Hair follicle dermal papilla cell (primary cell): ENCODE data around the gene CAMK2A.

- CAGE, long polyA plus RNA = no peak
Observed at GRCh38 chr5:149681306-149681811, 48.8 kb upstream of the PPARGC1B start.

GRCh38 chr5:149733001-149733769 is 3.1 kb downstream of the PPARGC1B start:
- CAGE, long polyA plus RNA = no peak

- CAGE, long polyA plus RNA = no peak
Observed at GRCh38 chr5:149750481-149751094, 20.5 kb downstream of the PPARGC1B start.

GRCh38 chr5:150055047-150055996 is 31.0 kb downstream of the CSF1R start:
- CAGE, long polyA plus RNA = no peak

- CAGE, long polyA plus RNA = no peak
Observed at GRCh38 chr5:150103104-150103403, 16.7 kb upstream of the CSF1R start.

DNA sequence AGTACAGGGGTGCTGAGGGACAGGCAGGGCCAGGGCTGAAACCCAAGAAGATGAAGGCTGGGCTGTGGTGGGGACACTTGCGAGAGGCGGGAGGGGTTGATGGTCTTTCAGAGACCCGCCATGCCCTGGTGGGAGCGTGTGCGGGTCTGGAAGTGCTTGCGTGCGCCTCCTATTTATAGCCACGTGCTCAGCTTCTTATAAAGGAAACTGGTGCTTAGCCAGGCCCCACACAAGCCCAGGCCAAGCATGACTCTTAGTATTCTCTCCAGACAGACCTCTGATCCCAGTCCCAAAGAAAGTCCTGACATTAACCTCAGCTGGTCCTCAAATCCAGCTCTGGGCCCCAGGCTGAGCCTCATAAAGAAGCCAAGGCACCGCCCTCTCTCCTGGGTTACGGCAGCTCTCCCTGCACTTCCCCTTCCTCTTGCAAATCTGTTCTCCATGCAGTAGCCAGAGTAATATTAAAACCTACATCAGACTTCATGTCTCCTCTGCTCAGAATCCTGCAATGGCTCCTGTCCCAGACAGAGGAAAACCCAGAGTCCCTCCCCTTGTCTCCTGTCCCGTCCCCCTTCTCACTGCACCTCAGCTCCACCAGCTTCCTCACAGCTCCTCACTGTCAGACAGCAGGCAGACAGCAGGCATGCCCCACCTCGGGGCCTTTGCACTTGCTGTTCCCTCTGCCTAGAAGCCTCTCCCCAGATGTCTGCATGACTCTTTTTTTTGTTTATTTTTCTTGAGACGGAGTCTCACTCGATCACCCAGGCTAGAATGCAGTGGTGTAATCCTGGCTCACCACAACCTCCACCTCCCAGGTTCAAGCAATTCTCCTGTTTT is 9.1 kb upstream of the SLC6A7 start:
- CAGE, long polyA plus RNA = no peak

GRCh38 chr5:150185086-150185642 is 4.7 kb upstream of the SLC6A7 start:
- CAGE, long polyA plus RNA = no peak

- CAGE, long polyA plus RNA = no peak
Observed at GRCh38 chr5:150246545-150247271, 42.9 kb downstream of the CAMK2A start.

DNA sequence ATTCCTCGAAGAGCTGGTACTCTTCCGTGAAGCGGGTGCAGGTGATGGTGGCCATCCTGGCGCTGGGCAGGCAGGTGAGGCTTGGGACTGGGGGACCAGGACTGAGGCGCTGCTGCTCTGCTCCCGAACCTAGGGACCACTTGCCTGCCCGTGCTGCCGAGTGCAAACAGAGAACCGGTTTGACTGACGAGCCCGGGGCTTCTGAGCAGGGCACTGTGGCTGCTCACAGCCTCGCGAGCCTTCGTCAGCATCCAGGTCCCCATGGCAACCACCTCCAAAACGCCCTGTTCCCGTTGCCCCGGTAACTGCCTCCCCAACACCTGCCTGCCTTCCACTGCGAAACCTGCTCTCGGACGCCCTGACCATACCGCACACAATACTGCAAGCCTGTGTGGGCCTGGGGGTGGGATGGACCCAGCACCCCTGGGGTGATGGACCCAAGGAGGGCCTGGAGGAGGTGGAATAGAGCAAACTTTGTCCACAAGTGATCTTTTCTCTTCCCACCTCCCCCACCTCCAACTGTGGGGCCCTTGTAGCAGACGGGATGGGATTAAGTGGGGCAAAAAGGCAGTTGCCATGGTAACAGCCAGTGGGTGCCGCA is at the start of gene CAMK2A:
Gene CAMK2A, minus strand, starts transcription at position 203 of the 601 bp plus-strand sequence.
- CAGE, long polyA plus RNA = no peak

- CAGE, long polyA plus RNA = no peak
Observed at GRCh38 chr5:150356624-150357137, 816 bp upstream of the TCOF1 start.

- CAGE, long polyA plus RNA = no peak
Observed at GRCh38 chr5:150374884-150375405, 17.4 kb downstream of the TCOF1 start.

DNA sequence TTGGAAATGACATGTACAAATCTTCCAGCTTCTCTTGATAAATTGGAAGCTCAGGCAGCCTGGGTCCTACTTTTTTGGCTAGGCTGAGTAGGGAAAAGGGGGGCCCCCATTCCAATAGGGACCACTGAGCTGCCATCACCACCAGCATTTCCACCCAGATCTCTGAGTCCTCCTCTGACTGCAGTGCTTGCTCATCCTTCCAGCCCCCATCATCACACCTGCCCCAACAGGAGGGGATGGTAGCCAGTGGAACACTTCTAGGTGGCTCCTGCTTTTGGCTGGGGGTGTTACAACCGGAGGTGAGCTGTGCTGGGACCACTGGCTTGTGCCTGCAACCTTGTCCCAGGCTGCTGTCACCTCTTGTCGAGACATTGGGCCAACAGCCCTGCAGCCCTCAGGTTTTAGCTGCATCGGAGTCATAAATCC is 24.9 kb downstream of the TCOF1 start:
- CAGE, long polyA plus RNA = no peak

DNA sequence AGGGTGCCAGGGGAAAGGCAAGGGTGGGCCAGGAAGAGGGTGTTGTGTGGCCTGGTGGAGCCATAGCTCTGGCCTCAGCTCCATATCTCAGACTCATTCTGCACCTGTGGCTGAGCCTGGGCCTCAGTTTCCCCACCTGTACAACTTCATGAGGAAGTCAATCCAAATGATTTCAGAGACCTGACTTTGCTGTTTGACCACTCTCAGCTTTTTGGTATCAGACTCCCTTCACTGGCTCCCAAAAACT is 20.6 kb downstream of the CD74 start:
- CAGE, long polyA plus RNA = no peak

DNA sequence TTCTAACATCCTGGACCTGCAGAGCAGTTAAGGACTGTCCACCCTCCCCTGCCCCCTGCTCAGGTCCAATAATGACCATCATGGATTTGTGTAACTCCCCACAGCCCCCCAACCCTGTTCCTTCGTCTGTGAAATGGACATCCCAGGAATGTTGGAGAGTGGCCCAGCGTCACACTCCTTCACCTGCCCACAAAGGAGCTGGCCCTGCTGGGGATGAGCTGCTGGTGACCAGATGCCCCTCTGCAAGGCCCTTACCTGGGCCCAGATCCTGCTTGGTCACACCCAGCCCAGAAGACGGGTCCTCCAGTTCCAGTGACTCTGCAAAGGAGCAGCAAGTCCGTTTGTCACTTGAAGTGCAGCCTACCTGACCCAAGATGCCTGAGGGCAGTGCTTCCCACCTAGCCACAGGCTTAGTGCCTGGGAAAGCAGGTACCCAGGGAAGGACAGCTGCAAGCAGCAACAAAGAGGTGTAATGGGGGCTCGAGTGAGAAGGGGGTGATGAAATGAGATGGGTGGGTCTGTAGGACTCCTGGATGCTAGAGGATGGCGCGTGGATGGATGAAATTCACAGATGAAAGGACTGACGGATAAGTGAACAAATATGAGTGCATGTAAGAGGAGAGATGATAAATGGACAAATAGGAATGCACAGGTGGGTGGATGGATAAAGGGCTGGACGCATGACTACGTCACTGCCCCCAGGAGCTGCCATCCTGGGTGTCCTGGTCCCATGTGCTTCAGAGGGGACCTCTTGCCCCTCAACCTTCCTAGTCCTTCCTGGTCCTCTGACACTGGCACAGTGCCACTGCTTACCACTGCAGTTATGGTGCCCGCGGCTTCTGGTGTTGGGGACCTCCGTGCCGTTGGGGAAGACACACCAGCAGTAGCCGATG is 10.2 kb downstream of the CD74 start:
- CAGE, long polyA plus RNA = no peak

DNA sequence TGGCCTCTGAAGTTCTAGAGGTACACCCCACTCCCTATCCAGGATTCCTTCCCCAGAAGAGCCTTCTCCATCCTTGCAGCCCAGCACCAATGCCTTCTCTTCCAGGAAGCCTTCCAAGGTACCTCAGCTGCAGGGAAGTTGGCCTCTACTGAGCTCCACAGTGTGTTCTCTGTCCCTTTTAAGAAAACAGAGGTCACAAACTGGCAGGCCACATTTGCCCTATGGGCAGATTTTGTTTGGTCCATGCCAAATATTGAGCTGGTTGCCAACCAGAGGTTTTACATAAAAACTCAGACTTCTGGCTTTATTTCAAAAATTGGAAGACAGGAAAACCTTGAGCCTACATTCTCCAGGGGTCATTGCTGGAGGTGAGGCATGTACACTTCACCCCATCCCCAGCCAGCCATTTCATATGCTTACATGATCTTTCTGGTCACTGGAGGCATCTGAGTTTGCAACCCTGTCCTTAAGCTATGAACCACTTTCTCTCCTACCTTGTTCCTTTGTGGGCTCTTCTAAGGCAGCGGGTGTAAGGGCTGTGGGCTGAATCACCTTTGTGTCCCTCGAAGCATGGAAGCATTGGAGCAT is 8.9 kb upstream of the NDST1 start:
- CAGE, long polyA plus RNA = no peak

DNA sequence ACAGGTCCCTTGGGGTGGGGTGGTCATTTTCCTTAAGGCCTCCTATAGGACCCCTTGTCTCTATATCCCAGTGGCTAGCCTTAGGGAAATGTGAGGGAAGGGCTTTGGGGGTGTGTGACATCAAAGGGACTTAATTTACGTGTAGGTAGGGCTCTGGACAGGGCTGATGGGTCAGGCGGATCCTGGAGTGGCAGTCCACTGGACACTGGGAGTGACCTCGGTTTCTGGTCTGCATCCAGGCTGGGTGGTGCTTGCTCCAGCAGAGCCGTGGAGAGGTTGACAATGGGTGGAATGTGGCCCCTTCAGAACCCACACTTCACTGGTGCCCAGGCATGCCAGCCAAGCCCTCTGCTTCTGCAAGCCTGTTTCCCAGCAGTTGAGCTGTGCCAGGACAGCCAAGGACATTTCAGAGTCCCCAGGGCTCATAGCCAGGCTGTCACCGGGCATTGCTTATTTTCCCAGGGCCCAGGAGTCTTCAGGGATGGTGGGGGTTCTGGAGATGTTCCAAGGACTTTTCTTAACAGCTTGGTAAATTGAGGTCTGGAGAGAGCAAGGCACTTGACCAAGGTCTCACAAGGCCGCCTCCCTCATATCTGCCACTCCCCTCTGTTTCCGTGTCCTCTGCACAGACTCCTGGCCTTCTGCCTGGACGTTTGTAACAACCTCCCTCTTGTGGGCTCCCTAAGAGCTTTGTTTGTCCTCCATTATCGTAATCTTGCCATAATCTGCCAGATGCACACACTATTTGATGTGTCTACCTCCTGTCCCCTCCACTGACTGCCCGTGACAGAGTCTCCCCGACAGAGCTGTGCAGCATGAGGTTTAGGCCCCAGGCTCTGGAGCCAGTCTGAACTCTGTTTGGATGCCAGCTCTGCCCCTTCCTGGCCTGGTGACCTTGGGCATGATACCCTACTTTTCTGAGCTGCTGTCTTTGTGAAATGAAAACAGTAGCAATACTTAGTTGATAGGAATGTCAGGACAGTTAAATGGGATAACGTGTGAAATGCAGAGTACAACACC is 3.8 kb upstream of the NDST1 start:
- CAGE, long polyA plus RNA = no peak

GRCh38 chr5:150520836-150521422 is 13.0 kb downstream of the NDST1 start:
- CAGE, long polyA plus RNA = no peak

GRCh38 chr5:150580315-150580603 is 60.2 kb upstream of the SYNPO start:
- CAGE, long polyA plus RNA = no peak

GRCh38 chr5:150600508-150601462 is 39.7 kb upstream of the SYNPO start:
- CAGE, long polyA plus RNA = no peak

DNA sequence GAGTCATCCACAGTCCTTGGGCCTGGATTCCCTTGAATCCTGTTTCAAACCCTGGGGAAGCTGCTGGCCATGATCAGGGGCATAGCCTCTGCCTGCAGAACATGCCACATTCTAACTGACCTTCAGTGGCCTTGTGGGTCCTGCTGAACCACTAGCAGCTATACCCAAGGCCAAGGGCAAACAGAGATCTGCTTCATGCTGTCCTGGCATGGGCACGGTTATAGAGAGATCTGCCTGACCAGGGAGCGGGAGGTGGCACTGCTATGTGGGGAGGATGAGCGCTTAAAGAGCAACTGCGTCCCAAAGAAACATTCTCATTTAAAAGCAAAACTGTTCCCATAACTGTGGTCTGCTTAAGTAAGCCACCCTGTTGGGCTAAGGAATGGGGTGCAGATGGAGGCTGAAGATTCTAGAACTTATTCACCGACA is 36.5 kb upstream of the SYNPO start:
- CAGE, long polyA plus RNA = no peak